Hair follicular keratinocyte (primary cell): ENCODE measurements around the genes GPR37L1, LGR6 and ADORA1.

- RAMPAGE, long total RNA = no peak
These were observed 26.8 kb downstream of the SHISA4 start for GRCh38 chr1:201915278-201916022.

GRCh38 chr1:201965176-201965499 is 9.8 kb downstream of the TIMM17A start:
- RAMPAGE, long total RNA = no peak

- RAMPAGE, long total RNA = no peak
These were observed 6.9 kb downstream of the RNPEP start for GRCh38 chr1:201989134-201989932.

GRCh38 chr1:202042162-202042484 is 31.7 kb downstream of the ELF3 start:
- RAMPAGE, long total RNA = no peak

DNA sequence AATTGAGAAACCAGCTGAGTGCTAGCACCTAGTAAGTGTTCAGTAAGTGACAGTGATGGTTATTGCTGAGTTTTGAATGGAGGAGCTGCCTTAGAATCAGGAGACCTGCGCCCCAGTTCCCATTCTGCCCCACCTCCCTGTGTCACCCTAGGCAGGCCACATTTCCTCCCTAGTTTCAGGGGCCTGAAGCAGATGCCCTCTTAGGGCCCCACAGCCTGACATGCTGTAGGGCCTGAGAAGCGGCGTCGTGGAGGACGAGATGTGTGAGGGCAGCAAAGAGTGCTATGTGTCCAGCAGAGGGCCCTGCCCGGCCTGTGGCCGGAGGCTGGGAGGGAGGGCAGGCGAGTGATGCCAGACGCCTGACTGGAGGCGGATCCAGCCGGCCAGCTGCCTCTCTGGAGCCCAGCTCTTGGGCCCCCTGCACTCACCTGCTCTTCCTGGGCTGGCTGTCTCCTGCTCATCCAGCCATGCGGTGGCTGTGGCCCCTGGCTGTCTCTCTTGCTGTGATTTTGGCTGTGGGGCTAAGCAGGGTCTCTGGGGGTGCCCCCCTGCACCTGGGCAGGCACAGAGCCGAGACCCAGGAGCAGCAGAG is at the start of gene GPR37L1:
TSS of gene GPR37L1 (plus strand) at position 421 of the 592 bp plus-strand sequence.
- RAMPAGE, long total RNA = no peak

DNA sequence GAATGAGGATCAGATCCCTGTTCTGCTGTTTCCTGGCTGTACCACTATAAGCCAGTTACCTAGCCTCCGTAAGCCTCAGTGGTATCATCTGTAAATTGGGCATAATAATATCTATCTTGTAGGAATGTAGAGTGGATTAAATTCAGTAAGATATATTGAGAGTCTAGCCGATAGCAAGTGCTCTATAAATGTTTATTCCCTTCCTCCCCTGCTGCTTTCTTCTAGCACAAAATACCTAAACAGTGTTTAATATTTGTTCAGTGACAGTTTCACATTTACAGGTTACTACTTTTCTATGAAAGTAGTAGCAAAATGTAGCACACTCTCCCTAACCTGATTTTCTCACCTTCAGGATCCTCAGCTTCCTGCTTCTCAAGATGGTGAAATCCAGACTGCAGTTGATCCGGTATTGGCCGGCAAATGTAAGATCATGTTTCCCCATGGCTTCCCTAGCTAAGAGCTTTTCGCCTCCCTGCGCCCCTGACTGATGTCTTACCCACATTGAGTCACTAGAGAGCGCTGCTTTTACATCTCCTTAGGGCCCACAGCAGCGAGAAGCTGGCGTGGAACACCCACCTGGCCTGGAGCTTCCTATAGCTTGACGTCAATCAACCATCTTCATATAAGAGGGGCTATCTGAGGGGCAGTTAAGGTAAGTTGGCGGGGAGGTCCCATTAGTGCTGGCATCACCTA is 5.8 kb downstream of the PTPN7 start:
- RAMPAGE, long total RNA = no peak

GRCh38 chr1:202193498-202194265 is at the start of gene LGR6:
Gene LGR6 (plus strand): TSS chr1:202193799.
- RAMPAGE, long total RNA = no peak

DNA sequence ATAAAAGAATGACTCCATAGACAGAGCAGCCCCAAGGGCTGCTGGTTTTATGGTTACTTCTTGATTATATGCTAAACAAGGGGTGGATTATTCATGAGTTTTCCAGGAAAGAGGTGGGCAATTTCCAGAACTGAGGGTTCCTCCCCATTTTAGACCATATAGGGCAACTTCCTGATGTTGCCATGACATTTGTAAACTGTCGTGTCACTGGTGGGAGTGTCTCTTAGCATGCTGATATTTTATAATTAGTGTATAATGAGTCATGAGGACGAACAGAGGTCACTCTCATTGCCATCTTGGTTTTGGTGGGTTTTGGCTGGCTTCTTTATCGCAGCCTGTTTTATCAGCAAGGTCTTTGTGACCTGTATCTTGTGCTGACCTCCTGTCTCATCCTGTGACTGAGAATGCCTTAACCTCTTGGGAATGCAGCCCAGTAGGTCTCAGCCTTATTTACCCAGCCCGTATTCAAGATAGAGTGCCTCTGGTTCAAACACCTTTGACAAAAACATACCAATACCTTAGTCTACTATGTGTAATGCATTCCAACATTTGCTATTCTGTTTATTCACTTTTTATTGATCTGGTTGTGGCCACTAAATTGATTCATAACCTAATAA is 178.2 kb downstream of the SYT2 start:
- RAMPAGE, long total RNA = no peak

DNA sequence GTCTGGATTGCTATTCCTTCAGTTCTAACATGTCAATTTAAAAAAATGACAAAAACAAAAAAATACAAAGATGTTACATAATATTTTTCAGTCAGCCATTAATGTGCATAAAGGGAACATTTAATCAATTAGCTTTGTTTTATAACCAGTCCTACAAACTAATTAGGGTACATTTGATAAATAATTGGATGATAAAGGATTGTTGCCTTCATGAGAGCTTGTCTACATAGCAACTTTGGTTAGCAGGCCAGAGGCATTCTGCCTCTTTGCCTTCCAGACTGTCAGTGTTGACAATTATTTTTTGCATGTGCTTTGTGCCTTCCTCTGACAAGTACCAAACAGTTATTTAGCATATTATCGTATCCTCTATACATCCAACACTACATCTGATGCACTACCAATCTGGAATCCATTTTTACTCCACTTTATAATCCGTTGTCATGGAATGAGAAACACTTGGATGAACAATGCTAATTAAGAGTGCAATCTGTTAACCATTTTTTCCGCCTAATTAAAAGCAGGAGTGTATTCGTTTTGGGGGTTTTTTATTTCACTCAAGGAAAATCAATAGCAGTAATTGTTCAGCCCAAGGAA is 165.5 kb downstream of the SYT2 start:
- RAMPAGE, long total RNA = no peak

DNA sequence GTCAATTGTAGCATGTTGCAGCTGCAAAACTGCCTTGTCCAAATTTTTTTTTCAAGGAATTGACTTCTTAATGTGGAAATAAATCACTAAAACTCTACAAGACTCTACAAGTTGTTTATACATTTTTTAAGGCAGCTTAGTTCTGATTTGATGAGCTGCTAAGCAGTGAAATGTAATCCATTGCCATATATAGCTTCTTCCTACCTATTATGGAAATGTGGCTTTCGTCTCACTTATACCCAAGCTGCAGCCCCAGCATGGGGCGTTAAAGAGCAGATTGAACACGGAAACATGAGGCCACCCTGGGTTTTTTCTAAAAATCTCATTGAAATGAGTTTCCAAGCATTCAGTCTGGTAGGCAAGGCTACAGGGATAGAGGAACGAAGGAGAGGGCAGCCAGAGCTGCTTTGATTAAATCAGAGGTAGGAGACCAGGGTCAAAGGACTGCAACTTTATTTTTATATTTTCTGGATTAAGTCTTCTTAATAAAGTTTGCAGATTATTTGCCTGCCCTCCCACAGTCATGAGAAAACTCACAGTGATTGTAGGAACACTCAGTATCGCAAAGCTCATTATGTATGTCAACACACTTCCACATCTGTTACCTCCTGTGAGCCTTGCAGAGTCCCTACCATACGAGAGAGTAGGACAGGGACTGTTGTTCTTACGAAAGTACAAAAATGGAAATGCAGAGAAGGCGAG is 132.0 kb downstream of the SYT2 start:
- RAMPAGE, long total RNA = no peak

GRCh38 chr1:202579631-202580477 is 130.4 kb downstream of the SYT2 start:
- RAMPAGE, long total RNA = no peak

- RAMPAGE, long total RNA = no peak
These were observed 117.3 kb downstream of the SYT2 start for GRCh38 chr1:202592924-202593383.

- RAMPAGE, long total RNA = no peak
These were observed 19.5 kb upstream of the SYT2 start for GRCh38 chr1:202729663-202730161.

DNA sequence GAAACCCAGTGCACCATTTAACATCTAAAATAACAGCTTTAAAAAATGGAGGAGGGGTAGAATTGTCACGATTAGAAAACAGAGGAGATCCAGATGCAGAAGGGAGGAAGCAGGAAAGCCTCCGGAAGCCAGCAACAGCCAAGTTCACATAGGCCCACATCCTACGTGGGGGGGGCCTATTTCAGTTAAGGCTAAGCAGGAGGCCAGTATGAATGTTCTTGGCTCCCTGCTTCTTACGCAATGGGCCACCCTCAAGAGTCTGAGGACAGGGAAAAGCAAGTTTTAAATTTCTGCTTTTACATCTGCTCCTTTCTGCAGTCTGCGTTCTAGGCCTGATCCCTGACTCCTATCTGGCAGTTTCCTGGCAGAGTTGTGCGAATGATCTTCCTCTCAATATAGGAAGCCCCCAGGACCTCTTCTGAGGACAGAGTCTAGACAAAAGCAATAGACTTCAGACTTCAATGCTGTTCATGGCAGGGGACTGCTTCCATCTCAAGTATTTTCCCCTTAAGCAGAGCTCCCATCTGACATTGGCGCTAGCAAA is 30.6 kb downstream of the RABIF start:
- RAMPAGE, long total RNA = no peak

- RAMPAGE, long total RNA = no peak
These were observed 7.2 kb downstream of the ADIPOR1 start for GRCh38 chr1:202950948-202951212.

DNA sequence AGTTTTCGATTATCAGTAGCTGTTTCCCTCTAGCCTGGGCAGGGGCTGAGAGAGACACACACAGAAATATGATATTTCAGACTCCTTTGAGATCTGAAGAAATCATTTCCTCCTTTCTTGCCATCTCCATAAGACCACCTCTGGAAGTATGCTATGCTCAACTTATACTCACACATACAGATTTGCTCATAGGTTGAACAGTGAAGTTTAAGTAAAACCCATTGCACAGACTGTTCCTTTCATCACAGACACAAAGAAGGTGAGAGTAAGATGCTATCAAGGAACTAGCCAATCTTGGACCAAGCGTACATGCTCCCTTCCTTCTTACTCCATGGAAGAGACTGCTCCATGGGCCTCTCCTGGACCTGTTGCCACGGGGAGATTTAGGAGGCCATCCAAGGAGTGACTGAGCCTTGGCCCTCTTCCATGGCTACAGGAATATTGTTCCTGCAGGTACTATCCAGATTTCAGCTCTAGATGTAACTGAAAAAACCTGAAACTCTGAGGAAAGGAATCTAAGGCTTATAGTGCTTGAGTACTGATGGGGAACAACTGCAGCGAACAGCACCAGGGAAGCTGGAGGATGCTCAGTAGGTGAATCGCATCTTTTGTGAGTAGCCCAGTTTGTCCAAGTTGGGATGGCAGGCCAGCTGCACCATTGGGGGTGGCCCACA is 4.0 kb upstream of the ADIPOR1 start:
- RAMPAGE, long total RNA = no peak

- RAMPAGE, long total RNA = no peak
These were observed 3.5 kb downstream of the CYB5R1 start for GRCh38 chr1:202963489-202964098.

GRCh38 chr1:203028589-203029084 is 2.3 kb downstream of the PPFIA4 start:
- RAMPAGE, long total RNA = no peak

GRCh38 chr1:203117600-203118254 is 9.8 kb upstream of the ADORA1 start:
- RAMPAGE, long total RNA = no peak

DNA sequence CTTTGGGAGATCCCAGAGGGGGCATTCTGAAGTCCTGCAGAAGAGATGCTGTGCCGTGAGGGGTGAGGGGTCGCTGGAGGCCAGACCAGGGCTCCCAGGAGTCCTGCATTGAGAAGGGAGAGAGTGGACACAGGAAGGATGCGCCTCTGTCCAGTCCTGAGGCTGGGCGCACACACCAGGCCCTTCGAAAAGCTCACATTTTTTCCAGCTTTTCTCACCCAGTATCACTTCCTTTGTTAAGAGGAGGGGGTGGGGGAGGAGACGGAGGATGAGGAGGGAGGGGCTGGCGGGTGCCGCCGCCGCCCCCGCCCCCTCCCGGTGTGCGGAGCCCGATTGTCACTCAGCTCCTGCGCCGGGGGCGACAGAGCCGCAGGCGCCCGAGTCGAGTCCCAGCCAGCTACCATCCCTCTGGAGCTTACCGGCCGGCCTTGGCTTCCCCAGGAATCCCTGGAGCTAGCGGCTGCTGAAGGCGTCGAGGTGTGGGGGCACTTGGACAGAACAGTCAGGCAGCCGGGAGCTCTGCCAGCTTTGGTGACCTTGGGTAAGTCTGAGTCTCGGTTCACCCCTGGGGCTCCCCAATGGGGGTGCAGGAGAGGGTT is at the start of gene ADORA1:
TSS of gene ADORA1 (plus strand) at position 339 of the 599 bp plus-strand sequence.
- RAMPAGE, long total RNA = no peak